H4 (cell line): ENCODE measurements around a stretch of chr17.

DNA sequence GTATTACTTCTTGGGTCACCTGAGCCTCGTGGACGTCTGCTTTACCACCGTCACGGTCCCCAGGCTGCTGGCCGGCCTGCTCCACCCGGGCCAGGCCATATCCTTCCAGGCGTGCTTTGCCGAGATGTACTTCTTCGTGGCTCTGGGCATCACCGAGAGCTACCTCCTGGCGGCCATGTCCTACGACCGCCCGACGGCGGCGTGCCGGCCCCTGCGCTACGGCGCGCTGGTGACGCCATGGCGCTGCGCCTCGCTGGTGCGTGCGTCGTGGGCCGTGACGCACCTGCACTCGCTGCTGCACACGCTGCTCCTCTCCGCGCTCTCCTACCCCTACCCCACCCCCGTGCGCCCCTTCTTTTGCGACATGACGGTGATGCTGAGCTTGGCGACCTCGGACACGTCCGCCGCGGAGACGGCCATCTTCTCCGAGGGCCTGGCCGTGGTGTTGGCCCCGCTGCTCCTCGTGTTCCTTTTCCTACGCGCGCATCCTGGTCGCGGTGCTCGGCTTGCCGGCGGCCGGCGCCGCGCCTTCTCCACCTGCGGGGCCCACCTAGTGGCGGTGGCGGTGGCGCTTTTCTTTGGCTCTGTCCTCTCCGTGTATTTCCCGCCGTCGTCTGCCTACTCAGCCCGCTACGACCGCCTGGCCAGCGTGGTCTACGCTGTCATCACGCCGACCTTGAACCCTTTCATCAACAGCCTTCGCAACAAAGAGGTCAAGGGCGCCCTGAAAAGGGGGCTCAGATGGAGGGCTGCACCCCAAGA lies 557 bp downstream of the OR1R1P start:
- RAMPAGE, long total RNA = no peak

- RAMPAGE, long total RNA = no peak
Observed at GRCh38 chr17:3416275-3416761, 17.3 kb downstream of the OR1E2 start.

- RAMPAGE, long total RNA = no peak
Observed at GRCh38 chr17:3634538-3634992, 1.5 kb downstream of the SHPK start.

GRCh38 chr17:3845257-3845750 lies 742 bp downstream of the NCBP3 start:
- RAMPAGE, long total RNA = no peak

DNA sequence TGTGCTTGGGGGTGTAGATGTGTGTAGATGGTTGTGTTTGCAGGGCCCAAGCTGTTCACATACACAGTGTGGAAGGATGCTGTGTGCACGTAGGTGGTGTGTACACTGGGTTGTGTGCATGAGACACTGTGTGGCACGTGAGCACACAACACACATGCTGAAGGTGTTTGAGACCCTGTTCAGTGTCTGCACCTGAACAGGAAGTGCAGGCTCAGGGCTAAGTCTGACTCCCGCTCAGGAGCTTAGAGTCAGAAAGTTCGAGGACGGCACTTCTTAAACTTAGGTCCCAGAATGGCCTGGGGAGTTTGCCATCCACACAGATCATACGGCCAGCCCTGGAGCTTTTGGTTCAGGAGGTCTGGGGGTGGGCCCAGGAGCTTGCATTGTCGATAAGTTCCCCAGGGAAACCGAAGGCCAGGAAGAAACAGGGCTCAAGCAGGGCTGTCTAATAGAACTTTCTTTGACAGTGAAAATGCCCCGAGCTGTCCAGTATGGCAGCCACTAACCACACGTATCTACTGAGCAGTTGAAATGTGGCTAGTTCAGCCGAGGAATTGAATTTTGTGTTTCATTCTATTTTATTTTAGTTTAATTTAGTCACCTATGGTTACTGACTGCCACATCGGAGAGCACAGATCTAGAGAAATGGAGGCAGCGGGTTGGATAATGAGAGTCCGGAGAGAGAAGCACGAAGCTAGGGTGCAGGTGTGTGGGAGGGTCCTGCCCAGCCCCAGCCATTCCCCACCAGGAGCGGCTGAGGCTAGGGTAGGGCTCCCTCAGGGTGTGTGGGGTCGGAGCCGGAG lies 4.2 kb upstream of the CAMKK1 start:
- RAMPAGE, long total RNA = no peak

DNA sequence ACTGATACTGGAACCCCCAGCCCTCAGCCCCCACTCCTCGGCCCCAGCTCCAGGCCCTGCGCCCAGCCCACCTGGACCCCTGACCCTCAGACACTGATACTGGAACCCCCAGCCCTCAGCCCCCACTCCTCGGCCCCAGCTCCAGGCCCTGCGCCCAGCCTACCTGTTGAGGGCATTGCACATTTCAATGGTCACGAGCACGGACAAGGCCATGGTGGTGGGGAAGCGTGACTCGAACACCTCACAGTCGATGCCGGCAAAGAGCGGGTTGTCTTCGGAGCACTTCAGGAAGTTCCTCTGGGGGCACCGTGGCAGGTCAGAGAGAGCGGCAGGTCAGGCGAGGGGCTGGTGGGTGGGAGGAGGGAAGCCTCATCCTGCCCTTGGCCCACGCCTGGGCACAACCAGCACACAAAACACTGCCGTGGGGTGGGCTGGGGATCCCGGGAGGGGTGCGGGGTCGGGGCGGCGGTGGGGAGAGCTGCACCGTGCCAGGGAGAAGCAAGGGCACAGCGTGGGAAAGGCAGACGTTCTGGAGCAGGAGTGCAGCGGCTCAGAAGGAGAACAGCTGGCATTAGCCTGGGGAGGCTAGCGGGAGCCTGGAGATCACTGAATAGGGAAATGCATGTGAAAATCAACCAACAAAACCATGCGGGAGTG lies 14.0 kb upstream of the P2RX1 start:
- RAMPAGE, long total RNA = no peak

DNA sequence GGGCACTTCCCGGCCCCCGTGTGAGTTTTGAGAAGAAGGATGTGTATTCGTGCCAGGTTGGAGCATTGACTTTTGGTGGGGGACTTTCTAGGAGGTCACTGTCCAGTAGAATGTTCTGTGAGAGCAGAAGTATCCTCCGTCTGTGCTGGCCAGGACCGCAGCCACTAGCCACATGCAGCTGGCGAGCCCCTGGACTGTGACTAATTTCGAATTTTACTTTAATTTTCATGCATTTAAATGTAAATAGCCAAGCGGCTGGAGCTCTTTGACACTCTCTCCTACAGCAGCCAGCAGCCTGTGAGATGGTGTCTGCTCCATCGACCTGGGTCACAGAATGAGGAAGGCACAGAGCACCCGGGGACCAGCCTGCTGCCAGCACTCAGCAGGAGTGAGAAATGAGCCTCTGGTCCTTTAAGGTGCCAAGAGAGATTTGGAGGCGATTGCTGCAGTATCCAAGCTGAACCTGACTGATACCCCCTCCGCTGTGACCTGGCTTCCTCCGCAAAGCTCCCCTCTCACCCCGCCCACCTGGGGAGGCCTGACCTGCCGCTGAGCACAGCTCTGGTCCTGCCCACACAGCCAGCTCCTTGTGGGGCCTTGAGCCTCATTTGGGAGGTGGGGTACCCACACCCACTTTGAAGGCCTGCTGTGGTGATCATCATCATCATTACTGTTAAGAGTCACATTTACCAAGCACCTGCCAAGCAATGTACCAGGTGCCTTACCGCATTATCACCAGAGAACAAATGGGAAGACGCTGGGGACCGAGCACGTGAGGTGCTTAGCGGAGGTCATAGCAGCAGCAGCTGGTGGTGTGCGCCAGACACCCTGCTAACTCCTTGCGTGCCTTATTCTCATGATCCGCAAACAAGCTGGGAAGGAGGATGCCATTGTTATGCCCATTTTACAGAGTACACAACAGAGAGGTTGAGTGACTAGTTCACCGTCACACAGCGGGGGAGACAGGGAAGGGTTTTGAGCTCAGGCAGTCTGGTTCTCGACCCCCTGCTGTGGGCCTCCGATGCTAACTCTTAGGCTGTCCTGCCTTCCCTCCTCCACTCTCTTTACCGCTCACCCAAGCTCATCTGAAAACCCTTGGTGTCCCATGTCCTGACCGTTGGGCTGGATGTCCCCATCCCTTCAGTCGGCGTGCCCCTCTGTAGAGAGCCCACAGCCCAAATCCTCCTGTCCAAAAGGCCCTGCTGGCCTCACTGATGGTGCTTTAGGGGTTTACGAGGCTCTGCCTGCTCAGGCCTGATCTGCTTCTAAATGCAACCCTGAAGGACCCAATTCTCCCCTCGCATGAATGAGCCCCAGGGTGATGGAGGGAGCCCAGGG lies 7.4 kb downstream of the ATP2A3 start:
- RAMPAGE, long total RNA = no peak

DNA sequence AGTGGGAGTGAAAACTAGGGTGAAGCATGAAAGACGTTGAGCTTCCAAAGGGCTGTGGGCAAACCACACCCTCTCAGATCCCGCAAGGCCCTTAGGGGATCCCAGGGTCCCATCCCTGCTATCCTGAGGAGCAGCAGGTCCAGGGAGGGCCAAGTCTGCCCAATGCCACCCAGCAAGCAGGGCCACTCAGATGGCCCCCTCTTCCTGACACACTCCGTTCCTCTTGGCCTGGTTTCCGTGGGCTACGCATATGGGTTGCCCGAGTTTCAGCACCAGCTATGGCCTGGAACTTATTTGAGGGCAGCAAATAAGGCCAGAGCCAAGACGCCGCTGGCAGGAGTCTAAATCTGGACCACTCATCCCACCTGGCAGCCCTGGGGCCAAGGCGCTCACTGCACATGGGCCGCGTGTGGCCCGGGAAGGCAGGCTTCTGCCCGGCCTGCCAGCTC lies 4.2 kb downstream of the ATP2A3 start:
- RAMPAGE, long total RNA = no peak

- RAMPAGE, long total RNA = no peak
Observed at GRCh38 chr17:3980548-3980747, 16.2 kb upstream of the ATP2A3 start.

GRCh38 chr17:4095581-4096149 lies 47.2 kb downstream of the ZZEF1 start:
- RAMPAGE, long total RNA = no peak

- RAMPAGE, long total RNA = no peak
Observed at GRCh38 chr17:4167851-4168050, 24.8 kb downstream of the CYB5D2 start.

DNA sequence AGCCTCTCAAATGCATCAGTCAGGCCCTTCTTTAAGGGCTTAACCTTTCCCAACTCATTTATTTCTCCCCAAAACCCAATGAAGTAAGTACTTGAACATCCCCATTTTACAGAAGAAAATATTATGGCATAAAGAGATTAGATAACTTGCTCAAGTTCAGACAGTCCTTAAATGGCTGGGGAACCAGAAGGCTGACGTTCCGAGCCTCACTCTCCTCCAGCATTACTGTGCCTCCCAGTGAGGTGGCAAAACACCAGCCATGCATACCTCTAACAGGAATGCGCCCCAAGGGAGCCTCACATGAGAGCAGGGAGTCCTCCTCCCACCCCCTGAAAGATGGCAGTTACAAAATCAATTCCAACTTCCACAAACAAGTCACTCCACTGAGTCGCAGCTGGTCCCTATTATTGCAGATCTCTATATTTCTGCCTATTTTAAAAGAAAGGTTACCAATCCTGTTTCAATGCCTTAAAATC lies 55.6 kb downstream of the ANKFY1 start:
- RAMPAGE, long total RNA = no peak

GRCh38 chr17:4267925-4268235 lies 4.1 kb upstream of the ANKFY1 start:
- RAMPAGE, long total RNA = no peak

DNA sequence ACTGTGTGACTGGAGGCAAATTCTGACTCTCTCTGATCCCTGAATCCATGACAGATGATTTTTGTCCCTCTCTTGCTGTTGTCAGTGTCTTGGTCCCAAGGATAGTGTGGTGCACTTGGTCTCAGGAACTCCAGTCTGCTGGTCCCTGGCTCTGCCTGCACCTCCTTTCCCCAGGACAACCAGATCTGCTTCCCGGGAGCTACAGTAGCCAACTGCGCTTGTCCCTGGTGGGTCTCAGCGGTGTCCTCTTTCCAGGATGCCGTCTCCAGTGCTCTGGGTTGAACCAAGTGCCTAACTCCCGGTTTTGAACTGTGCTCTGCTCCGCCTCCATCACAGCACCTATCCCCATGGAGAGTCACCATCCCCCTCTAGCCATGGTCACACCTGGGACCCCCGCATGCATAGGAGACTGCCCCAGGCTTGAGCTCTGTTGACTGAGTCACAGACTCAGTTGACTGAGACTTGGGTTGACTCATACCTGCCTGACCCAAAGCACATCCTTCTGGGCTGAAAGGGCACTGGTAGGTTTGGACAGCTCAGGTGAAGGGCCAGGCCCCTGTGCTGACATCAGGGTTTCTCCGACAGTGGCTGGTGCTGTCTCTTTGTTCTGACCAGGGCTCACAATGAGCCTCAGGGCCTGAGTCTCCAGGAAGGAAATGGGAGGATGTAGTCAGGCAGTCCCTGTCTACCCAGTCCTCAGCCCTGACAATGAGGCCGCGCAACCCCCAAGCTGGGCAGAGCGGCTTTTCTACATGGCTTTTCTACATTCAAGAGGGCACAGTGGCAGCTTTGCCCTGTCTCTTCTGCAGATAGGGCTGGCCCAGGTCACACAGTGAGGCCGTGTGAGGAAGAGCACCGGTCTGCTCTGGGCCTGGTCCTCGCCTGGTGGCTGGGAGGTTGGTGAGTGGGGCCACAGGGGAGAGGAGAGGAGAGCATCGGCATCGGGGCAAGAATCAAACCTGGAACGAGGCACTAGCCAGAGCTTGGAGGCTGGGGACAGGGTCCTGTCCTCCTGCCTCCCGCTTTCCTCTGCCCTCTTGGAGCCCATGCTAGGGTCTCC lies 6.5 kb downstream of the SPNS2 start:
- RAMPAGE, long total RNA = no peak

GRCh38 chr17:4511565-4512172 lies 13.0 kb downstream of the SPNS2 start:
- RAMPAGE, long total RNA = no peak

- RAMPAGE, long total RNA = no peak
Observed at GRCh38 chr17:4532909-4533939, 22.0 kb downstream of the MYBBP1A start.

GRCh38 chr17:4583679-4584305 lies 537 bp upstream of the SMTNL2 start:
- RAMPAGE, long total RNA = no peak

GRCh38 chr17:4587732-4588251 lies 3.5 kb downstream of the SMTNL2 start:
- RAMPAGE, long total RNA = no peak

GRCh38 chr17:4671773-4672126 lies 30.3 kb upstream of the ALOX15 start:
- RAMPAGE, long total RNA = no peak

- RAMPAGE, long total RNA = no peak
Observed at GRCh38 chr17:4772269-4772588, 543 bp downstream of the TM4SF5 start.